Umbilical cord (tissue), 2 donors: Measurements from ENCODE around the gene CAST.

- RAMPAGE, long total RNA: no peak
Measured at GRCh38 chr5:95934785-95935488, 26.7 kb downstream of the ELL2 start.

- RAMPAGE, long total RNA: no peak
Measured at GRCh38 chr5:95936760-95937401, 24.8 kb downstream of the ELL2 start.

DNA sequence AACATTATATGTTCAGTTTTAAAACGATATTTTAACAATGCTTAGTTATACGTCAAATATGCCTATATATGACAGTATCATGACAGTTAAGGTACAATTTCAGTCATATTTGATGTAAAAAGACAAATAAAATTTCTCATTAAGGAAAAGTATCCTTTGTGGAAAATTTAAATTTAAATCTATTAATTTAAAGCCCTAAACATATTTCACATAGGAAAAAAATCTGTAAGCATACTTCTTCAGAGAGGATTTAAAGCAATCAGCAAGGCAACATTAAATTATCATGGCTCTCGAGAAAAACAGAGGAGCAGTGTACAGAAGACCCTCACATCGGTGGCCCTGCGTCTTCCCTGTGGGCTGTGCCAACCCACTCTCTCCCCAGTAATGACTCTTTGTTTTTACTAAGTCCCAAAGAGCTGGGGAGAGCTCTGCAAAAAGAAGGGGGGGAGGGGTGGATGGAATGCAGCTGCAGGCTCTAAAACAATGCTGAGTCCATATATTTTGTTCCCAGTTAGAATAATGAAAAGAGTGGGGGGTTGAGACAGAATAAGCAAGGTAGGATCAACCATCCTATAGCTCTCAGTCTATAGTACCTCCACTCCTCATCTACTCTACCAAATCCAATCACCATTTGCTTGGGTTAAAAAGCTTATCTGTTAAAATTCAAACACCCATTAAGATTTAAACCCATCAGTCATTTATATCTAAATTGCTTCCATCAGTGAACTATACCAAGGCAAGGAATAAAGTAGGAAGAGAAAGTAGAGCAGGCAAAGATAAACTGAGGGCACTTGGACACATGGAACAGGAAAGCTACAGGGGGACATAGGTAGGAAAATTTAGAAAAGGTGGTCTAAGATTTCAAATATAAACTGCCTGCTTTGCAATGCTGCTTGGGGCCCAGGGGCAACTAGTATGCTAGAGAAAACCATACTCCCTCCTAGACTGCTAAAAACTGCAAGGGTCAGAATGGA is 20.8 kb downstream of the ELL2 start:
- RAMPAGE, long total RNA: no peak

- RAMPAGE, long total RNA: no peak
Measured at GRCh38 chr5:96122265-96122657, 160.6 kb upstream of the ELL2 start.

DNA sequence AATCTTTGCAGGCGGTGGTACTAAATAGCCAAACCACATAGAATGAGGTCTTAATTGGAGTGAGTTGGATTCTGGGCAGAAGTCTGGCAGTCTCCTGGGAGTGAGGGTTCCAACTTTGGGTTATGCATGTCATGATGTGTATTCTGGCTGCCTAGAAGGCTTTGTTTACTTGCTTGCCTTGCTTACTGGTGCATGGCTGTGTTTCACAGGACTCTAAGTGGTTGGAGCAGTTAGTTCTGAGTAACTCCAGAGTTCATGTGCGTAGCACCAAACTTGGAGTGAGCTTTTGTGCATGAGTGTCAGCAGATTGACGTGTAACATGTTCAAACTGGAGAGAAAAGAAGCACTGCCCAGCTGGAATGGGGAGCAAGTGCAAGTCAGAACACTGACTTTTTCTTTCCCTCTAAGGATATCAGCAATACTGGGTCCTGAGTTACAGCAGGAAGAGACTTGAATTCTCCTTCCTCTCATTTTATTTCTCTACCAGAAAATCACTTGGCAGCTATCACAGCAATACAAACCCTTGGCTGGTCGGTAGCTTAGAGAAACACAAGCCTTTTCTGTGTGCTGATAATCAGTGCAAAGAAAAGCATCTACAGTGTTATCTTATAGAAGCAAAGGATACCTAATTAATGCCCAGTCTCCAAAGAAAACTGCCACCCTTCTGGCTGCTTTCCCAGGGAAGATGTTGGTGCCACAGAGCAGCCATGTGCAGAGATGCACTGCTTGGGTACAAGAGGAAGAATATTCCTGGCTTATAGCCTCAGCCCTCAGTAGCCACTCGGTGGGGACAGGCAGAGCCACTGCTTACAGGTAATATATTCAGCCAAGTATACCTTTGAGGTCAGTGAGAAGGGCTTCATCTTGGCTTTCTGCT is 185.6 kb downstream of the PCSK1 start:
- RAMPAGE, long total RNA: no peak

DNA sequence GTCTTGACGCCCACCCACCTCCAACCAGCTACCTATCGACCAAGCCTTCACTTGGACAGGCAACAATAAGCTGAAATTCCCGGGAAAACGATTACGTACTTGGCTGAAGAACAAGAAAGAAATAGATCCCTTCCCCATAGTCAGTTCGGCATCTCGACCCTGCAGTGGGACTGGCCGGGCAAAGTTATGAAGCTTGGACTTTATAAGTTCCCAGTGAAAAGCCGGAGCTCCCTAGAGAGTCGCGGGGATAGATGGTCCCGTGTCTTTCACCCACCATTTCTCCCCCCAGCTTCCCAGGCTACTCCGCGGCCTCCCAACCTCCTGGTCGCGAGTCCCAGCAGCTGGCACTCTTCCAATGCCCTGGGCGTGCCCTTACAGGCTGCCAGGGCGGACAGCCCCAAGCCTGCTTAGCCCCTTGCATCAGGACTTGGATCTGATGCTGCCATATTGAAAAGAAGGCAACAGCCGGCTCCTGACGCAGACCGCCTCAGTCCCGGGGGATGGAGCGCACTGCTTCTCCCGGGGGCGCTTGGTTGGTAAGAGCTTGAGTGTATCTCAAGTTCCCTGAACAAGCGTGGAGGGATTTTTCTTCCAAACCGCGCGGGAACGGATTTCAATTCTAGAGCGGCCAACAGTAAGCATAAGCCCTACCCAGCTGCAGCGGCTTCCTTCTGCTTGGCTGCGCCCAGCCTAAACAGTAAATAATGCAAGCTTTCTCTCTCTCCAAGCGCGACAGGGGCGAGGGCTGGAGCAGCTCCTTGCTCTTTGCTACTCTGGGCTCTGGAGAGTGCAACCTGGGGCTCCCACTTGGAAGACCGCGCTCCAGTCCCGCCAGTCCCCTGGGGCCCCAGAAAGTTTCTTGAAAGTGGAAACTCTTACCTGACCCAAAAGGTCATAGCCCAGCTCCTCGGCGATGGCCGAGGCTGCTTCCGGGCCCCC is 795 bp downstream of the PCSK1 start:
- RAMPAGE, long total RNA: no peak

DNA sequence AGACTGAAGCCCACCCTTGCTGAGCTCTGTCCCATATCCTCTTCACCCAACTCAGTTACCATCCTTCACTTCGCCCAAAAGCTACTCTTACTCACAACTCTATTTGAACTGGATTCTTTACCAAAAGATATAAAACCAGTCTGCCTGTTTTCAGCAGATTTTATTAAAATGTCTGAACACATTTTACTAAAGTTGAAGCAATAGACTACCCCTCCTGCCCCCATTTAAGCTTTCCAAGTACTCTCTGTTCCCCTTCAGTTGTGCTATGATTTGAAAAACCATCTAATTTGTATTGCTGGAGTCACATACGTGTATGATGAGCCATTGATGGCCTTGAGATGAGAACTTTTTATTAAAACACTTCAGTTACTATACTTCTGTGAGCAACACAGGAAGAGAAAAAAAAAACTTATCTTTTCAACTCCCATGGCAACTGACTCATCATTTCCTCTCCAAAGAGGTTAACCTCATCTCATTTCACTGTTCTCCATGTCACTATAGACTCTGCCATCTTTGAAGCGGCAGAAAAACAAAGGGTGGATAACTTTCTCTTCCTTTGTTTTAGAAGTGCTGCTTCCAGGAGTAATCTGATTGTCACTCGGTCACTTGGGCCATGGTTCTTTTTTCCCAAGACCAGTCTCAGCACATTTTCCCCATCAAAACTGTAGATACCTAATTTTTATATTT is 104.3 kb upstream of the PCSK1 start:
- RAMPAGE, long total RNA: no peak

DNA sequence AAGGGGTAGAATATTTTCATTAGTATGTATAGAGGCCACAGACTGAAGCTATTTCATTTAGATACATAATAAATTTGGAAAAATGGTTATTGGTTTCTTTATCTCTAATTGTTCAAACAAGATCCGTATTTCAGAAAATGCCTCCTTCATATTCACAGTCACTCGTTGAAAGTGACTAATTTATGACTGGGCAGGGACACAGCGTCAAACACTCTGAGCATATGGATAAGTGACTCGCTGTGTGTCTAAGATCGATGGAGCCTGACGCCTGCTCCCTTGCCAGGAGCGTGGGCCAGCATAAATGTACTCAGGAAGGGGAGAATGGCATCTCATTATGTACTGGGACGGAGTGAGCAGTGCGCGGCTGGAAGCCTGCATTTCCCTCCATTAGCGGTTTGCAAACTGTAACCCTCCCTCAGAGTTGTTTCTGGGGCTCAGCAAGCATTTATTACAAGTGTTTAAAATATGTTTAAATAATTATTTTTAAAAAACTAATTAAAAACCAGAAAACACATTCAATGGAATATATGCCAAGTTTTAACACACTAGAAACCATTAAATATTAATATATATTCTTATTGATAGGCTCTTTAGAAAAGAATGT is 79.8 kb upstream of the CAST start:
- RAMPAGE, long total RNA: no peak

GRCh38 chr5:96661786-96662747 is at the start of gene CAST:
Gene CAST, plus strand, starts transcription at chr5:96662376.
- RAMPAGE, long total RNA: no peak

DNA sequence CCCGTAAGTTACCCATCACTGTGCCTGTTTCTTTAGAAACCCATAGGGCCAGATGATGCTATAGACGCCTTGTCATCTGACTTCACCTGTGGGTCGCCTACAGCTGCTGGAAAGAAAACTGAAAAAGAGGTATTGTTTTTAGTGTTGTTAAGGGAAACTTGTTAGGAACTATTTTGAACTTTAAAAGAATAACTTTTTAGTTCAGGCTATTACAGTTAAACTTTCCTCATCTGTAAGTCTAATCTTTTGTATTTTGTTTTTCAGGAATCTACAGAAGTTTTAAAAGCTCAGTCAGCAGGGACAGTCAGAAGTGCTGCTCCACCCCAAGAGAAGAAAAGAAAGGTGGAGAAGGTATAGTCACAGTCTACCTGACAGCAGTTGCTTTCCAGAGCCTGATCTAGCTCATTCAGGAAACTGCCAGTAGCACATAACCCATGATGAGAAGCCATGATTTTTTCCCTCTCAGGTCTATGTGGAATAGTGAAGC is 66.5 kb downstream of the ERAP1 start:
- RAMPAGE, long total RNA: no peak

- RAMPAGE, long total RNA: no peak
Measured at GRCh38 chr5:96885632-96886481, 9.6 kb downstream of the ERAP2 start.

DNA sequence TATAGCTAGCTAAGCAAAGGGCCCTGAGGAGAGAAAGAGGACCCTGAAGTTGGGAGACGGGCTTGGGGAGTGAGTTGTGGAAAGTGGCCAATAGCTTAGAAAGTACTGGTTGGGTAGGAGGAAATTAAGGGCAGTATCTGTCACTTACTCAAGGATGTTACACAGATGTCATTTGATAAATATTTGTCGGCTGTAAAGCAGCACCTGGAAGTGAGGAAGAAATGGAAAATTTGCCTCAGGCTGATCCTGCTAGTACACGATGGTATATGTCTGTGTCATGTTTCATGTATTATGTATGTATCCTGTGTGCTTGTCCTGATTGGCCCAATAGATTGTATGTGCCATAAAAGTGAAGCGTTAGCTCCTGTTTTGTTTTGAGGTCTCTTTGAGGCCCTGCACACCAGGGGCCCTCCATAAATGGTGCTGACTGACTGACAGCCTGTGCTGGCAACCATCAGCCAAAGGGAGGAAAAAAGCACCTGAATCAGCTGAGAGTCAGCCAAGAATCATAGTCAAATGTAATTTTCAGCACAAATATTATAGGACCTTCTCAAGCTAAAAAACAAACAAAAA is 11.9 kb upstream of the LNPEP start:
- RAMPAGE, long total RNA: no peak

- RAMPAGE, long total RNA: no peak
Measured at GRCh38 chr5:96958049-96958733, 22.3 kb downstream of the LNPEP start.

GRCh38 chr5:96963134-96963611 is 27.3 kb downstream of the LNPEP start:
- RAMPAGE, long total RNA: no peak

DNA sequence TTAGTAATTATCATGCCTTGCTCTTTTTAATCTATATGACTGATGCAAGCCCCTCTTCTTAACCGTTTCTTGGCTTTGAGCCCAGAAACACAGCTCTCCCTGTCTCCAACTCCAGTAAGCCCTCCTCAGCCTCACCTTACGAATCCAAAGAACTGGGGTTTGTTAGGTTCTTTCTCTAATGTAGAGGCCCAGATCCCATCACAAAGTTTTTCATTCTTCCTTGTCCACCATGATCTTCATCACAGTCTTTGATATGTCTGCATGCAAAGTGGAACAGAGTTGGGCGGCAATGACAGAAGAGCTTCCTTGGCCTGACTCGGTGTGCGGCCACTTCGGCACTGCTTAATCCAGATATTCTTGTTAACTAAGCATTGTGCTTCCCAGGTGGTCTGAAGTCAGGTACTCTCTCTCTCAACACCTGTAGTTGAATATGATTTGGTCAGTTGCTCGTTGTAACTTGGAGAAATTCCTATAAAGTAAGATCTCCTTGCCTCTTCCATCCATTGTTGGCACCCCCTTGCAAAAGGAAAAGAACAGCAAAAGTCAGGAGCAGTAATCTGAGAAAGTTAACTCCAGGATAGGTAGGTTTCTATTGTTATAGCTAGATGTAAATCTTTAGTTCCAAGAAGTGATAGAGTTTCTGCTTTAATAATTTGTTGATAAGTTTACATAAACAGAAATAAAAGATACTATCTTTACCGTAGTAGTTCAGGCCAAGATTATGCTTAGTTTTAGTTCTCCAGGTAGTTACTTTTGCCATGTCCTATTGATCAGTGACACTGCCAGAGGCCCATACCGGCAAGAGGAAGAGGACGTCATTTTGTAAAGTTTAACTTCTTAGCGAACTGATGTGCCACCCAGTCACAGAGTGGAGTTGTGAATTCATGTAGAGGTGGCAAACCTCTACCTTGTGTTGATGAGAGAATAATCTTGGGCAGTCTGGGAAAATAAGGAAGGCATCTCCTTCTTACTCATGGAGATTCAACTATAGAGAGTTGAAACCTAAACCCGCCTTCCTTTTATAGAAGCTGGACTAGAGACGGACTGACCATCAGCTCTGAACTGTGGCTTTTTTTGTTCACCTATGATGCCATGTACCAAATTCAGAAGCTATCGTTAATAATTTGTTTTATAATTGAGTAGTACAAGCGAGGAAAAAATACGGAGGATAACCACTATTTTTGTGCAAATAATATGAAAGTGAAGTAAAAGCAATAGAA is 21.6 kb downstream of the RGMB start:
- RAMPAGE, long total RNA: no peak

- RAMPAGE, long total RNA: no peak
Measured at GRCh38 chr5:98855165-98855772, 73.5 kb downstream of the CHD1 start.

- RAMPAGE, long total RNA: no peak
Measured at GRCh38 chr5:98868444-98868944, 60.3 kb downstream of the CHD1 start.

- RAMPAGE, long total RNA: no peak
Measured at GRCh38 chr5:98883001-98883679, 45.7 kb downstream of the CHD1 start.

DNA sequence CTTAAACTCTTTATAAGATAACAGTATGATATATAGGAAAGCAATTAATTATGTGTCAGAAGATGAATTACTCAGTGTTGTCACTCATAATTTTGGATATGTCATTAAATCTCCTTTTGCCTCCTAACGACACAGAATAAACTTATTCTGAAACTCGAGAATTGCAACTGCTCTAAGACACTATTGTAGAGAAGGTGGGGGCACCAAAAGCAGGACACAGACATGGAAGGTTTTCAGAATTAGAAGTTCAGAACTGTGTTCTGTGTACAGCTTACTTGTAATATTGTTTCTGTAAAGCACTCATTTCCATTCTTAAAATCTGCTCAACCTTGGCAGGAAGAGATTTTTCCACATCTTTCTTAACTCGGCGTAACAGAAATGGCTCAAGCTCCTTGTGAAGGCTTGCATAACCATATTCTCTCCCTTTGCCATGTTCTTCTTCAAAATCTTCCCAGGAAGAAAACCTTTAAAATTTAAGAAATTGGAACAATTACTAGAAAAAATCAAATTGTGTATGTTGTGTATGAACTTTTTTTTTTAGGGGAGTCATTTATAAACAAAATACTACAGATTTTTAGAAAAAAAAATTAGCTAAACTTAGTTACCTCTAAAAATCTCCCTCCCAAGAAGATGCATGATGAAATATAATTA is 36.4 kb downstream of the CHD1 start:
- RAMPAGE, long total RNA: no peak

DNA sequence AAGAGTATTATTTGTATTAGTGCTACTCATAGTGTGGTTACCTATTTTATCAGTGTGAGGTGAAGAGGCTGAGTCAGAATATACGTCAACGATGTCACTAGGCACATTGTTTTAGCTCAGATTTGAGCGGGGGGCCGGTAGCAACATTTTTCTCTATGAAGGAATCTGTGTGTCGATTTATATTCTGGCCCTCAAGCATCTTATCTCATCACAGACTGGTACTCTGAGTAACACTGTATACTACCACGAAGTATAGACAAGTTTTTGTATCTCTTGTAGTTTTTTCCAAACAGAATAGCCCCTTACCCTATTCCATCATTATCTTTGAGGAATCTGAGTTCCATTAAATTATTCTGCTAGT is 24.7 kb downstream of the CHD1 start:
- RAMPAGE, long total RNA: no peak